ENCODE measurements around the gene IRF5.

DNA sequence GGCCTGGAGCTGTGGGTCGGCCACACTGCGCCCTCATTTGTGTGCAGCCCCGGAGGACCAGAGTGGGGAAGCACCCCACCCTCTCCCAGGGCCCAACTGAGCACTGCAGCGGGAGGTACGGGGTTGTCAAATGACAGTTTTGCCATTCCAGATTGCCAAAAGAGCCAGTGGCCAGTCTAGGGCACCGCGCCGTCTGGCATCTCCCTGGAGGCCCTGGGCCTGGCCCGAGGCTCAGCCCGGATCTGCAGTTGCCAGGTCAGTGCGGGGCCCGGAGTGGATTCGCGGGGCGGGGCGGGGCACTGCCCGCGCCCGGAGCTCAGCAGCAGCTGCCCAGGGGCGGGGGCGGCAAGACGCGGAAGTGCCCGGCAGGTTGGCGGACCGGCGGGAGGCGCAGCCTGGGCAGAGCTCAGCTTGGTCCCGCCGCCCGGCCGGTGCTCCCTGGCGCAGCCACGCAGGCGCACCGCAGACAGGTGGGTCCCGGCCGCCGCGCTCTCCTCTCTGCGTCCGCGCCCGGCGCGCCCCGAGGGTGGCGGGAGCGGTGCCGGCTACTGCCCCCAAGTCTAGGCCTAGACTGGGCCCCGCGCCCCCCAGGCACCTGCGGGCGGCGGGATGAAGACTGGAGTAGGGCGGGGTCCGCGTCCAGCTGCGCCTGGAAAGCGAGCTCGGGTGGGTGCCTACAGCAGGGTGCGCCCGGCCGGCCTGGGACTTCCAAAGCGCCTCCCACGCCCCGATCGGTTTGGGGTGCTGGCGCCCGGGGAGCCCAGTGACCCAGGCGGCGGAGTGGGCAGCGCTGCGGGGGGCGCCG, at the start of gene IRF5:
Gene IRF5, plus strand, starts transcription at position 348 of the 805 bp plus-strand sequence.
- PRO-cap: bidirectional peak, plus-strand start at position 376 of the sequence, minus-strand start at position 244 of the sequence

- PRO-cap: no peak
These were observed 9.5 kb downstream of the IRF5 start for GRCh38 chr7:128947158-128947643.

GRCh38 chr7:129000749-129001397, 54.0 kb downstream of the TNPO3 start:
- PRO-cap: no peak

DNA sequence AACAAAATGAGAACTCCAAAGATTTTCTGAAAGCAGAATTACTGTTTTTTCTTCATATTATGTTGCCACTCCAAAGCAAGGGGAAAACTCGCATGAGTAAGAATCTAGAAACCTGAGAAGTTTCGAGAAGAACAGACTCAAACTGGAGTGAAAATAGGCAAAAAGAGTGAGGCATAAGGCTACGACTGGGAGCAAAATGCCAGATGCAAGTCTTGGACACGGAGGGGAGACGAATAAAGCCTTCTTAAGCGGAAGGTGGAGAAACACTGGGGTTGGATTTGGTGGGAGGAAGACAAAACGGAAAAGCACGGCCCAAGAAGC, 911 bp downstream of the TNPO3 start:
- PRO-cap: no peak

DNA sequence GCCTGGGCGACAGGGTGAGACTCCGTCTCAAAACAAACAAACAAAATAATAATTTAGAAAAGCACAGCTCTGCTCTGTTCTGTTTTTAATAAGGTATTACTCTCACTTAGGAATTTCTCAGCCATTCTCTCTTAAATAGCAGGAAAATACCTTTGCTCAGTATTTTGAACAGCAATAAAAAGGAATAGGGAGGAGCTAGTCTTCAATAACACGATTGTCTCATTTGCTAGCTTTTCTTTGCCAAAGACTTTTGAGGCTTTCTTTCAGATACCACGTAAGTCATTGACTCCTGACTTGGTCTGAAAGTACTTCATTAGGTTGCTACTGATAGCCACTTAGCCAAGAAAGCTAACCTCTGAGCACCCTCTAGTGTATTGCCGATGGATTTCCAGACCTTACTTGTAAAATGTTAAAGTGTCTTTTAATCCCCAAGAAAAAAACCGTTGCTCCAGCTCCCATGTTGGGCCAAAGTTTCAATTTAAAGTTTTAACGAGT, 63.5 kb upstream of the STRIP2 start:
- PRO-cap: no peak

GRCh38 chr7:129374975-129375450, 59.2 kb upstream of the STRIP2 start:
- PRO-cap: no peak

- PRO-cap: no peak
These were observed 23.9 kb upstream of the STRIP2 start for GRCh38 chr7:129410356-129410608.

- PRO-cap: no peak
These were observed 170.1 kb downstream of the NRF1 start for GRCh38 chr7:129781278-129782375.

- PRO-cap: no peak
These were observed 45.9 kb downstream of the UBE2H start for GRCh38 chr7:129906852-129907358.

DNA sequence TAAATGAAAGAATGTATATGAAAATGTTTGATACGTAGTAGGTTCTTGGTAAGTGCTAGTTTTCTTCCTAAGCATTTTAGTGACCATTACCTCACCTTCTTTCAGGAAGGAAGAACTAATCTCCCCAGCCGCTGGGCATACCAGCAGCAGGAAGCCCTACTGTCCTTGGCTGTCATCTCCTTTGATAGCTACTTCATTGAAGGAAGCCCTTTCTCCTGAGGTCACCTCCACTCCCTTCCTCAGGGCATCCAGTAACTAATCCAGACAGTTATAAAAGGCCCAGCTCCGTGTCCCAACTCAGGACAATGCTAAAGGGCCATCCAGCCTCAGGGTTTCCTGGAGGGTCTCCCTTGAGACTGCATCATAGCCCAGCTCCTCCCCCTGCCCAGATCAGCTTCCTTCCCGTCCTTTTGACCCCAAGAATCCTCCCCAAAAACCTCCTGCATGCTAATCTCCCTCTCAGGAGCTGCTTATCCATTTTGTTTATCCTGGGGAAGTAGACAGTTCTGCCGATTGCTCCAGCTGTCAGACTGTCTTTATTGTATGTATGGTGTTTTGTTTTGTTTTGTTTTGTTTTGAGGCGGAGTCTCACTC, 8.3 kb upstream of the ZC3HC1 start:
- PRO-cap: no peak

DNA sequence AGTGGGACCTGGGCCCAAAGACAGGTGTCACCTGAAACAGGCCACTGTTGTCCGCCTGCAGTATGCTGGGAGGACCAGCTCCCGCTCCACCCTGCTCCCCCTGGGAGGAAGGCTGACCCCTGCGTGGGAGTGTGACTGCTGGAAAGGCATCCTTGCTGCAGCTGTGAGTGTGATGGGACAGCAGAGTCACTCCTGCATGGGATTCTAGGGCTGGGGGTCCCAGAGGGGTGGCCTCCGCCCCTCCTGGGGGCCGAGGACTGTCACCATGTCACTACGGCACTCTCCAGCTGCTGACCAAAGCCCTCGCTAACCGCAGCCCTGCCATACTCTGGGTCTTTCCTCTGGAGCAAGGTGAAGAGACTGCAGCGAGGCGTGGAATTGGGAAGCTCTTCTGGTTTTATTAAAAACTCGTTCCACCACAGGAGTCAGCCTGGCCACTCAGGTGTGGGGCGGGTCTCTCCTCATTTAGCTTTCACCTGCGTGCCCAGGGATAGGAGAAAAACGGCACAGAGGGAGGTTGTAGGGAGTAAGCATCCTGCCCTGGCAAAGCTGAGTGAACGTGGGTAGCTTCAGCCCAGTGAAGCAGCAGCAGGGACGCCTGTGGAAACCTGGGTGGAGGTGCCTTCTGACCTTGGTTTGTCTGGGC, 62.9 kb downstream of the TMEM209 start:
- PRO-cap: no peak

DNA sequence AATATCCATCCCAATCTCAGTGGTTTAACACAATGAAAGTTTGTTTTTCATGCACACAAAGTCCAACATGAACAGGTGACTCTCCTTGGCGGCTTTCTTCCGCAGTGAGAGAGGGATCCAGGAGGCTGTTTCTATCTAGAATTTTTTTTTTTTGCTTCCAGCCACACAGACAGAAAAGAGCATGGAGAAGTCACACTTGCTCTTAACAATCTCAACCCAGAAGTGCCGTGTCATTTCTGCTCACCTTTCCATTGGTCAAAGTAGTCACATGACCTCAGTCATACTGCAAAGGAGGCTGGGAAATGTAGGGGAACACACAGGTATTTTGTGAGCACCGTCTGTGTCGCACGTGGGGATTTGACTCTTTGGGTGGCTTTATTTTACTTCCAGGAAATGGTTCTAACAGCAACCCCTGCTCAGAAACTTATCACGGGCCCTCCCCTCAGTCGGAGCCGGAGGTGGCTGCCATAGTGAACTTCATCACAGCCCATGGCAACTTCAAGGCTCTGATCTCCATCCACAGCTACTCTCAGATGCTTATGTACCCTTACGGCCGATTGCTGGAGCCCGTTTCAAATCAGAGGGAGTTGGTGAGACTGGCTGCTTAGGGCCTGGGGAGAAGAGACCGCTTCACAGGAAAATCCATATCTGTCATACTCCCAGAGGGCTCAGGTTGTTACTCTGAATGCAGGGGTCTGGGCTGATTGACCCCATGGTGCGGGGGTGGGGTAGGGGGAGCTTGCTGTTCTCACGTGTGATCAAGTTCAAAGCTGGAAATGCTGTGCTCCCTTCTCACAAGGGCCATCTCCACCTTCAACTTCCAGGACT, 13.1 kb upstream of the CPA1 start:
- PRO-cap: no peak

GRCh38 chr7:130887091-130888382, 153.5 kb upstream of the KLF14 start:
- PRO-cap: no peak

DNA sequence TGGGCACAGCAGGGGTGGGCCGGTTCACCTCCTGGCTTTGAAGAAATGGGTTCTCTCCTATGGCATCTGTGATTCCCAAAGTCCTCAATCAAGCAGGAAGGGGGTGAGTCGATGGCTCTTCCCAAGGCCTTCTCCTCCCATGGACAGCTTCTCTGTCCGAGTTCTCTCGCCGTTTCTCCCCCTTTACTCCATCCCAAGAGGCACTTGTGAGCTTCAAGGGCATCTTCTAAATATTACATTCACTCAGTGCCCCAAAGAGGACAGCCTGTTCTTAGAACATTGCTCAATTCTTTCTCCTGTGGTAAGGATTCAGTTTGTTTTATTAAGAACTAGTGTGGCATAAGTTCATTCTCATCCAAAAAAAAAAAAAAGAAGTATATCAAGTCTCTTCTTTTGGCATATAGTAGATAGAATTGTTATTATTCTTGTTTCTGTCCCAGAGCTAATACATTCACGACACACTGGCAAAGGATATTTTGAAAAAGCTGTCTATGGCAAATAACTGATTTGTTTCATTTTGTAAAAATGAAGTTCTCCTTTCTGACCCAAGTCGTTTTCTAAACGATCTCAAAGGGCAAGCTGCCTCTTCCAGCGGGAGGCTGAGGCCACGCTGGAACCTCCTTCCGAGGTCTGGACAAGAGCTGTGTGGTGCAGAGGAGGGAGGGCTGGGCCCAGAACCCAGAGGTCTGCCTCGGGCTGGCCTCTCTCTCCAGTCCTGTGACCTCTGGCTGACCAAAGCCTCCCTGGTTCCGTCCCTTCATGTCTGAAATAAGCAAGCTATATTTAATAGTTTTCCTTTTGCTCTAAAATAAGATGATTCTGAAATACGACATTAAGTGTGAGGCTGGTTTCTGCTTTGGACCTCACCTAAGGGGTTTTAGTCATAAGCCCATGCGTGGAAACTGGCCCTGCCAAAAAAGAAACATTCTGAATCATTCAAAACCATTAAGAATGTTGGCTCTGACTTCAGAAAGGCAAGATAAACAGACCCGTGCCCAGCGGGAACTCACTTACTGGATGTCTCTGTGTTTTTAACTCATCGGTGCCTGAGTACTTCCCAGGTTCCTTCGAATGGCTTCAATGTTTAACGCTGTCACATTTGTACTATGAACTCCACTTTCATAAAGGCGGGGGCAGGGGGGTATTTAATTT, 157.0 kb upstream of the KLF14 start:
- PRO-cap: no peak

DNA sequence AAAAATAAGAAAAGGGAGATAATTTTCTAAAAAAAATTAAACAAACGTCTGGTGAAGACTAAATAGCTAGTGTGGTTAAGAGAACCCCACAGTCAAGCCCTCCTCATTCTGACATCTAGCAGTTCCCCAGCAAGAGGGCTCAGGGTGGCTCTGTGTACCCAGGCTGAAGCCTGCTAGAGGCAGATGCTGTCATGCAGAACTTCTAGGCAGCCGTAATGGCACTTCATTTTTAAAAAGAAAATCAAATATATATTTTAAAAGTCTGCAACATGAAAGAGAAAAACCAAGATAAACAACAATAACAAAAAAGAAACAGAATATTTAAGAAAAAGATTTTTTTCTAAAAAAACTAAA, 223.2 kb upstream of the KLF14 start:
- PRO-cap: no peak

- PRO-cap: no peak
These were observed 254.7 kb upstream of the KLF14 start for GRCh38 chr7:130988236-130989607.

DNA sequence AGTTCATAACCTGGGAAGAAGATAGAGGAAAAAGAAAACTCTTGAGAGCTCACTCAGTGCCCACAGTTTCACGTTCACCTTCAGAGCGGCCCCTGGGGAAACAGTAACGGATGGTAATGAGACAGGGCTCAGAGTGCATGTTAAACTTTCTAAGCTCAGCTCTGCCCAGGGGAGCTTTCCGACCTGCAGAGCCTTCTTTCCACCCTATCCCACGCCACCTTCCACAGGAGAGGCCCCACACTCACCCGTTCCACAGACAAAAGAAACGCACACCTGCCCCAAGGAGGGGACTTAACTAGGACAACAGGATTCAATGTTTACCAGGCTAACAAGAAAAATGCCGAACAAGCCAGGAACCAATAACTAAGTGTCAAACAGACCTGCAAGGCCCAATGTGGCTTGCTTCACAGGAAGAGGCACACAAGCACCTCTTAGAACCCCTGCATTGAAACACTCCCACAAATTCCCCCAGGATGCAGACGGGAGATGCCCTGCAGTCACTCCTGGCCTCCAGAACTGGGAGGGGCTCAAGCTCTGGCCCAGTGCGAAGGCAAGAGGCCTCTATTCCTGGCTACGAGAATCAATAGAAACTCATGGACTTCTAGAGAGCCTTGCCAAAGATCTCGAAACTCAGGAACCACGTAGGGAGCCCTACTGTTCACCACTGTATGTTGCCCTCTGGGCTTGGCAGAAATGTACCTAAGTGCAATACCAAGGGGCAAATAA, 260.2 kb upstream of the KLF14 start:
- PRO-cap: no peak

DNA sequence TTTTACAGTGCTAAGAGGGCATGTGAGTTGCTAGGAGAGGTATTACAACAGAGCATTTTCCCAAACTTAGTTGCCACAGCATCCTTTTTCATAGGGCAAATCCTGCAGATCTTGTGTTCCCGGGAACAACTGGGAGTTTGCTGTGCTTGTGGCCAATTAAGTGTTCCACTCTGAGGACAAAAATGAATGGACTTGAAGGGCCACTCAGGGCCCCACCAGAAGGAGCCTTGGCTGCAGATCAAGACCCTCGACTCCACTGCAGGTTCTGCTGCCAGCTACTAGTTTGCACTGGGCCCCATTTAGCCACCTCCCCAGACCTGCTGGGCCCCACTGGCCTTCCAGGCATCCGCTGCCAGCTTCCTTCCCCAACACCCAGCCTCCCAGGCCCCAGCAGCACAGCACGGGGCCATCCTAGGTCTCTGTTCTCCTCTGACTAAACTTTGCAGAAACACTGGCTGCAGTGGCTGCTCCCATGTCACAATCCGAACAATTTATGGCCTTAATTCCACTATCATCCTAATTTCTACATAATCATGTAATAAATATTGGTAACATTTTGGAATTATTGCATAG, 277.3 kb upstream of the KLF14 start:
- PRO-cap: no peak

GRCh38 chr7:131013145-131013466, 279.1 kb upstream of the KLF14 start:
- PRO-cap: no peak

GRCh38 chr7:131028674-131029408, 294.8 kb upstream of the KLF14 start:
- PRO-cap: no peak

Data from aorta (tissue), 1 donor.